GM23248 (cell line): ENCODE measurements around the gene CANT1.

GRCh38 chr17:78186328-78186638, 569 bp downstream of the TK1 start:
- RAMPAGE, long total RNA = no peak

DNA sequence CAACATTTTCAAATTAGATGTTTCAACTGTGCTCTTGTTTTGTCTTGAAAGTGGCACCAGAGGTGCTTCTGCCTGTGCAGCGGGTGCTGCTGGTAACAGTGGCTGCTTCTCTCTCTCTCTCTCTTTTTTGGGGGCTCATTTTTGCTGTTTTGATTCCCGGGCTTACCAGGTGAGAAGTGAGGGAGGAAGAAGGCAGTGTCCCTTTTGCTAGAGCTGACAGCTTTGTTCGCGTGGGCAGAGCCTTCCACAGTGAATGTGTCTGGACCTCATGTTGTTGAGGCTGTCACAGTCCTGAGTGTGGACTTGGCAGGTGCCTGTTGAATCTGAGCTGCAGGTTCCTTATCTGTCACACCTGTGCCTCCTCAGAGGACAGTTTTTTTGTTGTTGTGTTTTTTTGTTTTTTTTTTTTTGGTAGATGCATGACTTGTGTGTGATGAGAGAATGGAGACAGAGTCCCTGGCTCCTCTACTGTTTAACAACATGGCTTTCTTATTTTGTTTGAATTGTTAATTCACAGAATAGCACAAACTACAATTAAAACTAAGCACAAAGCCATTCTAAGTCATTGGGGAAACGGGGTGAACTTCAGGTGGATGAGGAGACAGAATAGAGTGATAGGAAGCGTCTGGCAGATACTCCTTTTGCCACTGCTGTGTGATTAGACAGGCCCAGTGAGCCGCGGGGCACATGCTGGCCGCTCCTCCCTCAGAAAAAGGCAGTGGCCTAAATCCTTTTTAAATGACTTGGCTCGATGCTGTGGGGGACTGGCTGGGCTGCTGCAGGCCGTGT, 7.6 kb upstream of the TMEM235 start:
- RAMPAGE, long total RNA = no peak

DNA sequence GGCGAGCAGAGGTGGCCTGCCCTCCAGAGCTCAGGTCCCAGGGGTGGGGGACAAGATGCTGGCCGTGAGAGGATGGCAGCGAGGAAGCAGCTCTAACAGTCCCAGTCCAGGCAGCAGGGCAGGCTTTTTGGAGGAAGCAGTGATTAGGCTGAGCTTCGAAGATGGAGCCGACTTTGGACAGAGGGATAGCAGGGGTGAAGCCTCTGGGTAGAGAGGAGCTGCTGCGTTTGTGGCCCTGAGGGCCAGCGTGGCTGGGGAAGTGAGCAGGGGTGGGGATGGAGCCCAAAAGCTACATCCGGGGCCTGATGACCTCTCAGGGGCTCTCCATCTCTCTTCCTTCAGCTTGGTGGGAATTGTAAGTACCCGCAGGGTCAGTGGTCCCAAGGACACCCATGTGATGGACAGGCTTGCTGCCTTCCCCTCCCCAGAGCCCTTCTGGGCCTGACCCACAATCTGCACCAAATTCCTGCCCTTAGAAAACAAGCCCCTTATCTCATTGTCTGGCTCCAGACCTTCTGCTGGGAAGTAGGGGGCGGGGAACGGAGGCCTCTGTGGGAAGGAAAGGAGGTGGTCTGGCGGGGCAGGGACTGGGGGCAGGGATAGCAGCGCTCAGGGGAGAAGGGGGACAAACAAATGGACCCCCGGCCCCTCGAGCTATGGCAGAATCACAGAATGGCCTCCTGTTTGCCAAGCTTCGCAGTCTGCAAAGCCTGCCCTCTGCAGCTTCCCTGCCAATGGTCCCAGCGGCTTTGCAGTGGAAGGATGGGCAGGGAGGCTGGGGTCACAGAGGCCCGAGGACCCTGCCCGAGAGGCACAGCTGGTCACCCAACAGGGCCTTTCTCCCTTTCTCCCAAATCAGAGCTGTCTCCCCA, 25.2 kb downstream of the TMEM235 start:
- RAMPAGE, long total RNA = no peak

- RAMPAGE, long total RNA = no peak
These were observed 27.3 kb downstream of the TMEM235 start for GRCh38 chr17:78258592-78259179.

GRCh38 chr17:78325114-78325766, 34.6 kb downstream of the SOCS3 start:
- RAMPAGE, long total RNA = no peak

- RAMPAGE, long total RNA = no peak
These were observed 38.4 kb downstream of the PGS1 start for GRCh38 chr17:78416732-78417374.

DNA sequence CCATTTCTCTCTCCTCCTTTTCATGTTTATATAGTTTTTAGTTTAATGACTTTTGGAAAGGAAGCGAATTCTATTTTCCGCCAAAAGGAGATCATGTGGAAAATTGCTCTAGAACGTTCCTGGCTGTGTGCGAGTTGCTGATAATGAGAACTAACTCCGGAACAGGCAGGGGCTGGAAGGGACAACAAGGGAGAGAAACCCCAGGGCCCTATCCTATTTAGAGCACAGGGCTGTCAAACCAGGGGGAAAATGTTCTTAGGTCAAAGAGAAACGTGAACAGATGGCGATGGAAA, 13.7 kb downstream of the DNAH17 start:
- RAMPAGE, long total RNA = no peak

DNA sequence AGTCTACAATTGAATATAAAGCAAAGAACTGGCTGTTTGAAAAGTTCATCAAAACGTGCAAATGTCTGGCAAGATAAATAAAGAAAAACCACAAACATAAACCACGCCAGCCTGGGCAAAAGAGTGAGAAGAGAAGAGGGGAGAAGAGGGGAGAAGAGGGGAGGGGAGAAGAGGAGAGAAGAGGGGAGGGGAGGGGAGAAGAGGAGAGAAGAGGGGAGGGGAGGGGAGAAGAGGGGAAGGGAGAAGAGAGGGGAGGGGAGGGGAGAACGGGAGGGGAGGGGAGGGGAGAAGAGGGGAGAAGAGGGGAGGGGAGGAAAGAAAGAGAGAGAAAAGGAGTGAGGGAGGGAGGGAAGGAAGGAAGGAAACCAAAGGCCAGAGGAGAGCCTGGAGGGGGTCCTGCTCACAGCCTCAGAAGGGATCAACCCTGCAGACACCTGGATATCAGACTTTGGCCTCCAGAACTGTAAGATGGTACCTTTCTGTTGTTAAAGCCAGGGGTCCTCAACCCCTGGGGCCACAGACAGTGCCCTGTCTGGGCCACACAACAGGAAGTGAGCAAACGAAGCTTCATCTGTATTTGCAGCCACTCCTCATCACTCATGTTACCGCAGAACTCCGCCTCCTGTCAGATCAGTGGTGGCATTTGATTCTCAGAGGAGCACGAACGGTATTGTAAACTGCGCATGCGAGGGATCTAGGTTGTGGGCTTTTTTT, 54.5 kb upstream of the DNAH17 start:
- RAMPAGE, long total RNA = no peak

DNA sequence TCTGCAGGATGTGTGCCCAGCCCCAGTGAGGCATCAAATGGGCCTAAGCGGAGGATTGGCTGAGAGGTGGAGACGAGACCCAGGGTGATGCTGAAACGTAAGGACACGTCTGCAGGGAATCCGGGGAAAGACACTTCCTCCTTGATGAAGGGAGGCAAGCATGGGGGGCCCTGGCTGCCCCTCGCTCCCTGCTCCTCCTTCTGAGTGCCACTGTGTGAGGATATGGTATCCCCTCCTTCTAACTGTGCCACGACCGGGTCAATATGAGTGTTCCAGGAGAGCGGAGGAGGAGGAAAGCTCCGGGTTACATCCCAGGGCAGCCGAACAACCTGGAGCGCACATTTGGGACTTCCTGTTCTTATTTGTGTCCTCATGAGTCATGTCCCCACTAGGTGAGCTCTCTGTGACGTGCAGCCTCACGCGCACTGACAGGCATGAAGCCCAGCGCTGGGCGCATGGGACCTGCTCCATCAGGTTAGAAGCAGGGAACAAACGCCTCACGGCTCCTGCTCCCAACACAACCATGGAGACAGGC, 92.8 kb upstream of the DNAH17 start:
- RAMPAGE, long total RNA = no peak

DNA sequence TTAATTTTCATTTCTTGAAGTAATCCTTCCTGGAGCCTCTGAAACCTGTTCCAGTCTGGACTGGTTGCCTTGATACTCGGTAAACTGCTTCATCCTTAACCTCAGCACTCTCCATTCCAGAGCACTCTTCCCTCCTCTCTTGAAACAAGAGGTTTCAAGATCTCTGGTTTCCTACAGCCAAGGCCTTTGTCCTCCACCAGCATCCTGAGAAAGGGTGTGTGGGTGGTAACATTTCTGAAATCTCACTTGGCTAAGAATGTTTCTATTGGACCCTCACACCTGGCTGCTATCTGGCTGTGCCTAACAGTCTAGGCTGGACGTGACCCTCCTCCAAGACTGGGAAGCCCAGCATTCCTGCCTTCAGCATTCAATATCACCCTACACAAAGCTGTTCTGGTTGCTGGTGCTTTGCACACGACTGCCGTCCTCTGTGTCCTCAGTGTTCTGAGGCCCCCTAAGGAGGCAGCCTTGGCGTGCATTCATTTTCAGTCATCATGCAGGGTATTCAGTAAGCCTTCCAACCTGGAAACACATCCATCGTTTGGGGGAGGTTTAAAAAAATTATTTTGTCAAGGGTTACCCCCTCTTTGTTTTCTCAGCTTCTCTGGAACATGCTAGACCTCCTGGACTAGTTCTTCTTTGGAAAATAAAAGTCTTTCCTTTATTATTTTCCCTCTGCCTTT, 99.6 kb downstream of the CYTH1 start:
- RAMPAGE, long total RNA = no peak

- RAMPAGE, long total RNA = no peak
These were observed 3.8 kb upstream of the CYTH1 start for GRCh38 chr17:78785979-78786234.

DNA sequence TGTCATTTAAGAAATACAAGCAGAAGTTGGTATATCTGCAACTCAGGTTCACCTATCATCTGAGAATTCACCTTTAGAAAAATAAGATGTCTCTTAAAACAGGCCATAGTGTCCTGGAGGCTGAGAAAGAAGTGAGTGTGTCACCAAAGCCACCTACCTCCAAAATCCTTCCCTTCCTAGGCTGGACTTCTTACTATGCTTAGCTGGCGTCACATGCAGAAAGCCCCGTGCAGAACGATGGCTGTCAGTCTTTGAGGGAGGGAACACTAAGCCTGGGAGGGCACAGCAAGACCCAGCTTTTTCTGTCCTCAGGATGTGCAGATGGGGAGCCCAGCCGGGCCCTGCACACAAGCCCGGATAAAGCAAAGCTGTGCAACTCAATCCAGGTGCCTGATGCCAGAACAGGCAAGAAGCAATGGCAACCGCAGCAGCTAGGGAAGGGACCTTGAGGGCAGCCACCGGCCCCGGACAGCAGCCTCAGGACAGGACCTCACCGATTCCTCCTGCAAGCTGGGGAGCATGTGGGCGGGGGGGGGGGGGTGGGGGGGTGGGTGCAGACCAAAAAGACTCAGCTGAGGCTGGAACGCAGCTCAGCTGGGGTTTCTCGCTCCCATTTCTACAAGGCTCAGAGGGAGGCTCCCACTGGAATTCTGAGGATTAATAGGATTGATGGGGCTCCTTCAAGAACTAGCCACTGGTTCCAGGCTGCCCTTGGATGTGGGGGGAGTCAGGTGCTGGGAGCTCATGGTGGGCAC, 14.0 kb upstream of the USP36 start:
- RAMPAGE, long total RNA = no peak

DNA sequence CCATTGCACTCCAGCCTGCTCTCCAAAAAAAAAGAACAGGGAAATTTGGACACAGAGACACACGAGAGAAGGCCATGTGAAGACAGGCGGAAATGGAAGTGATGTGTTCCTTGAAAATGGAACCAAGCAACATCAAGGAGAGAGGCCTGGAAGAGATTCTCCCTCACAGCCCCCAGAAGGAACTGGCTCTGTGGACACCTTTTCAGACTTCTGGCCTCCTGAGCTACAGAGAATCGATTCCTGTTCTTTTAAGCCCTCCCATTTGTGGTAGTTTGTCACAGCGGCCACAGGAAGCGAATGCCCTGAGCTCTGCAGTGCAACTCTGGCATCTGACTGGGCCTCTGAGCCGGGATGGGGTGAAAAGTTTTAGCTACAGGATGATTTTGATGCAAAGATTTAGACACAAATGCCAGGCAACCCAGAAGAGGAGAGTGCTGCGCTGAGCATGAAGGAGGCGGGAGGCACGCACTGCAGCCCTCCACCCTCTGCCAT, 2.4 kb downstream of the TIMP2 start:
- RAMPAGE, long total RNA = no peak

- RAMPAGE, long total RNA = no peak
These were observed at the start of gene CANT1 for GRCh38 chr17:79009237-79010159. Gene CANT1, minus strand, starts transcription at chr17:79009764.

- RAMPAGE, long total RNA = no peak
These were observed 3.6 kb downstream of the C1QTNF1 start for GRCh38 chr17:79027257-79028376.

- RAMPAGE, long total RNA = no peak
These were observed 1.1 kb upstream of the ENGASE start for GRCh38 chr17:79073373-79074083.

DNA sequence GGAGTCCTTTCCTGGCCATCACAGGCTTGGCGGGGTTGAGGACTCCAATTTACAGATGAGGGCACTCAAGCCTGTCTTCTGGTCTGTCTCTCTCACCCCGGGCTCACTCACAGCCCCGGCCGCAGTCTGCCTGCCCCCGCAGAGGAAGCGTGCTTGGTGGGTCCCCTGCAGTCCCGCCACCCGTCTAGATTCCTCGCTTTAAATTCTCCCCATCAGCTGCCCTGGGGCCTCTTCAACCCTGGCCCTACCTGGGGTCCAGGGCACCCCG, 92.8 kb downstream of the ENGASE start:
- RAMPAGE, long total RNA = no peak

DNA sequence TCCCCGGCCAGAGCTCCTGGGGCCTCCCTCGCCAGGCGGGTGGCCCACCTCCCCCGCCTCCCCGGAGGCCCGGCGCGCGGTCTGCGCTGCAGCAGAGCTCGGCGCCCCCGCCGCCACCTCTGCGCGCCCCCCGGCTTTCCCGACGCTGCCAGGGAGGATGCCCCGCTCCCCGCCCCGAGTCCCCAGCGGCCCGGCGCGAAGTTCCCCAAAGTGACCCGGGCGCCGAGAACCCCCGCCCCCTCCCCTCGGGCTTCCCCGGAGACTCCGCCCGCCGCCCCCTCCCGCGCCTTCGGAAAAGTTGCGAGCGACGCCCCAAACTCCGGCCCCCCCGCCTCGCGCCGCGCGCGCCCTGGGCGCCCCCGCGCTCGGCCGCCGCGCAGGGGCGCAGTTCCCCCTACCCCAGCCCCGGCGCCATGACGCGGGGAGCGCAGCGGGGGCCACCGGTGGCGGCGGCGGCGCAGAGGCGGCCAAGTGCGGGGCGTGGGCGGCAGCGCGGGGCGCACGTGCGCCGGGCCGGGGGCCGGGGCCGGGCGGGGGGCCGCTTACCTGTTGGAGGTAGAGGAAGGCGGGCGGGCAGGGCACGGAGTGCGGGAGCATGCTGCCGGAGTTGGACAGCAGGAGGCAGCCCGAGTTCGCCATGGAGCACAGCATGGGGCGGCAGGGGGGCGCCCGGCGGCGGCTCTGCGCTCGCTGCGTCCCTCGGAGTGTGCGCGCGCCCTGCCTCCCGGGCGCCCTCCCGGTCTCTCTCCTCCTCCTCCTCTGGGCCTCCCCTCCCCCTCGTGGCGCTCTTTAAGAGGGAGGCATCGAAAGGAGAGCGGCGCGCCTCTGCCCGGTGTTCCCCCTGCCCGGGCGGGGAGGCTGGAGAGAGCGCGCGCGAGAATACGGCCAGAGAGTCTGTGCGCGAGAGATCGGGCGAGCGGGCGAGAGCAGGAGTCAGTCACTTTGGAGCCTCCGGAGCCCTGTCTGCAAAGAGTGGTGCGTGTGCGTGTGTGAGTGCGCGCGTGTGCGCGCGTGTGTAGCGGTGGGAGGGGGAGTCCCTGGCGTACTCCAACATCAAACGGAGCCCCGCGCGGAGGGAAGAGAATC, 108.4 kb downstream of the ENGASE start:
- RAMPAGE, long total RNA = no peak

- RAMPAGE, long total RNA = no peak
These were observed 209.8 kb downstream of the RBFOX3 start for GRCh38 chr17:79401025-79401421.

- RAMPAGE, long total RNA = no peak
These were observed 37.9 kb downstream of the RBFOX3 start for GRCh38 chr17:79572996-79573227.